Hair follicle dermal papilla cell (primary cell): ENCODE data around the gene DLX2.

- CAGE, long polyA plus RNA: no peak
Measured at GRCh38 chr2:169072037-169072474, 2.7 kb downstream of the DHRS9 start.

GRCh38 chr2:169717209-169717614 is 16.4 kb upstream of the KLHL23 start:
- CAGE, long polyA plus RNA: no peak

DNA sequence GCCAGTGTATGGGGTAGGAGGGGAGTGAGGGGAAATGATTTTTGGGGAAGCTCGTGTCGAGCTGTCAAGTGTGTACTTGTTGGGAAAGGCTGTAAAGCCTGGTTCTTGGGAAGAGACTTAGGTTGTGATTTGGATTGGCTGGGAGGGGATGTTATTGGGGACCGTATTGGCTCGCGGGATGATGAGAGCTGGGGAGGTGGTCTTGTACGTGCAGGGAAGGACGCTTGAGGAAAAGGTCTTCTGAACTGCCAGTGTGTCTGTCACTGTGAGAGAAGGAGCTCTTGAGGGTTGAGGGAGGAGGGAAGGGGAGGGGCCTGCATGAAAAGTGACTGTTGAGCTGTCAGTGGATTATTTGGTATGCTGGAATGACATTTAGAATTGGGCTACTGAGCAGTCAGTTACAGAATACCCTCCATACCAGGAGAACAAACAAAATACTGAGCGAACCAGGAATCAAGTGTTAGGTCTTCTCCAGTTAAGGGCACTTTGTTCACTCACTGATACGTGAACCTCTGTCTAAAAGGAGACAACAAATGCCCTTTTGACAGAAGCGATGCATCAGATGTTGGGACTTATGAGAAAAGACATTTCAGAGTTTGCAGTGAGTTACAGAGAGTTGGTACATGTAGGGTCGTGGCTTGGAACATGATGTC is 1.2 kb downstream of the UBR3 start:
- CAGE, long polyA plus RNA: no peak

GRCh38 chr2:170086943-170087788 is 90.8 kb upstream of the MYO3B start:
- CAGE, long polyA plus RNA: no peak

GRCh38 chr2:170500822-170501196 is 214.3 kb upstream of the SP5 start:
- CAGE, long polyA plus RNA: no peak

DNA sequence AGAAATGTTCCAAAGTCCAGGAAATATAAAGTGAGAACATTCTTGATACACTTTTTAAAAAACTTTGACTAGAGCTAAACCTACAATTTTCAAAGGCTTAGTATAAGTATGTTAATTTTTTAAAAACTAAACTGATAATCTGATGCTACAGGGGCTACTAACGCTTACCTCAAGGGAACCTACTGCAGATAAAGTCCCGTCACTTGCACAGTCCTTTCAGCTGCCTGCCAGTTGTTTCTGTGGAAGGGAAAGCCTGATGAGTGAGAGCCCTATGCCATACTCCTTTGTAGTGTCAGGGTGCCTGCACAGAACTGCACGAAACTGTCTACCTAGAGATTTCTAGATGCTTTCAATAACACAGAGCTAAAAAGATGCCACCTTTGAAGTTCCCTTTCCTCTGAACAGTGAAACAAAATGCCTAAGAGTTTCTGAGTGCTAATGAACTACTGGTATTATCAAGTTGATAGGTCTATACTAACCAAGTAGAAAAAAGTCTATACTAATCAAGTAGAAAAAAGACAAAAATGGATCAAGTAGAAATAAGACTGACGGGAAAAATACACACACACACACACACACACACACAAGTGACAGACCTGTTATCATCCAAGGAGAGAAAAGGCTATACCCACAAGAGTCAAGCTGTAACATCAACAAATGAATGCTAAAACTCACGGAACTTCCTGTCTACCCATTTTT is 79.1 kb downstream of the TLK1 start:
- CAGE, long polyA plus RNA: no peak

- CAGE, long polyA plus RNA: no peak
Measured at GRCh38 chr2:171521337-171521731, 940 bp upstream of the CYBRD1 start.

GRCh38 chr2:171553622-171554339 is 31.5 kb downstream of the CYBRD1 start:
- CAGE, long polyA plus RNA: no peak

DNA sequence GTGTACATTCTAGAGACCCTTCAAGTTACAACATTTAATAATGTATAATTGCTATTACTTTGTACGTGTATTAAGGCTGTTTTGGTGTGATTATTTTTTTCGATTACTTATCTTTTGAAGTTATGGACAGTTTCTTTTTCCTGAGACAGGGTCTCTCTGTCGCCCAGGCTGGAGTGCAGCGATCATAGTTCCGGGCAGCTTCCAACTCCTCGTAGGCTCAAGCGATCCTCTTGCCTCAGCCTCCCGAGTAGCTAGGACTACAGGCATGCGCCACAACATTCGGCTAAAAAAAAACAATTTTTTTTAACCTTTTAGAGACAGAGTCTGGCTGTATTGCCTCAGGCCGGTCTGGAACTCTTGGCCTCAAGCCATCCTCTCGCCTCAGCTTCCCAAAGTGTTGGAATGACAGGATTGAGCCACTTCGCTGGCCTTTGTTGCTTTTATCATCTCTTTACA is 912 bp downstream of the HAT1 start:
- CAGE, long polyA plus RNA: no peak

DNA sequence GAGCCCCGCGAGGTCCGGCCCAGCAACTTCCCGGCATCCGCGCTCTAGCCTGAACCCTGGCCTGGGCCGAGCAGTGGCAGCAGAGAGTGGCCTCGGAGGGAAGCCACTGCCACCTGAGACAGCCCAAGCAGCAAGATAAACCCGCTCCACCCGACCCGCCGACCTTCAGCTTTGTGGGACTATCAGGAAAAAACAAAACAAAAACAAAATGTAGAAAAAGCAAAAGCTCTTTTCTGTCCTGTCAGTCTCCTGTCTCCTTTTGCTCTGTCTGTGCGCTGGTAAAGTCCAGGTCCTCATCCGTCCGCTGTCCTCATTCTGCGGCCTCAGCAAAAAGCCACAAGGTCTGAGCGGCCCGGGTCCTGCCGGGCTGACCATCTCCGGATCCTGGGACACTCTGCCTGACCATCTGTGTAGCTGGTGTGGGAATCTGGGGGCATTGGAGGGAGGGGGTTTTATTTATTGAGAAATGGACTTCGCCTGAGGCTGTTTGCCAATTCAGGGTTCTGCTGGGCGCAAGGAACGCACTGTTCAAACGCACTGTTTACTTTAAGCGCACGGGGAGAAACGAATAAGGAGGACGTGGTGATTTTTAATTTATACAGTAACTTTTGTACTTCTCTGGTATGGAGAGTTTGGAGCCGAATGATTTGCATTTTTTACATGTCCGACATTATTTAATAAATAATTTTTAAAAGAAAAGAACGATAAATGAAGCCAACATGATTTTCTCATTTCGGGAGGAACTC is 3.3 kb downstream of the DLX1 start:
- CAGE, long polyA plus RNA: no peak

- CAGE, long polyA plus RNA: no peak
Measured at GRCh38 chr2:172102084-172103423, at the start of gene DLX2. Gene DLX2, minus strand, starts transcription at chr2:172102900.

GRCh38 chr2:172280636-172281190 is 146.7 kb upstream of the ITGA6 start:
- CAGE, long polyA plus RNA: no peak

- CAGE, long polyA plus RNA: no peak
Measured at GRCh38 chr2:172287525-172288078, 139.8 kb upstream of the ITGA6 start.

DNA sequence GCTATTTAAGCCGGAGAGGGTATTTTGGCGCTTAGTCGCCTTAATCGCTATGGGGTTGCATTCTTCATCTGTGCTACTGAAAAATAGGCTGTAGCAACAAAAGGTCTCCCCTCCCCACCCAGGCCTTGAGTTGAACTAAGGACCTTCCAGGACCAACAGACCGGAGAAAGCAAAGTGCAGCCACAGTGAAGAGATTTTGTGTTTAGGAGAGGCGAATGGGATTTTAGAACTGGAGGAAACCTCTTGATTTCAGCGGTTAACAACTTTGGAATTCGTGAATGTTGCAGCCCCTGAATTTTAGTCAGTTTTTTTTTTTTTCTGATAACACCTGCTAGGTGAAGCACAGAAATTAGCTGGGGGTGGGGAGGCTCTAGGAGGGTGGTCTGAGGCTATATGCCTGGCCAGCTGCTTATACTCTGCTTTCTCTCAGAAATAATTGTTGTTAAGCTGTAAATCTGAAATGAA is 1.5 kb downstream of the ITGA6 start:
- CAGE, long polyA plus RNA: no peak

GRCh38 chr2:172438242-172438436 is 10.8 kb downstream of the ITGA6 start:
- CAGE, long polyA plus RNA: no peak

- CAGE, long polyA plus RNA: no peak
Measured at GRCh38 chr2:173028623-173029046, 47.0 kb upstream of the MAP3K20 start.

- CAGE, long polyA plus RNA: no peak
Measured at GRCh38 chr2:173075058-173075607, 513 bp upstream of the MAP3K20 start.

DNA sequence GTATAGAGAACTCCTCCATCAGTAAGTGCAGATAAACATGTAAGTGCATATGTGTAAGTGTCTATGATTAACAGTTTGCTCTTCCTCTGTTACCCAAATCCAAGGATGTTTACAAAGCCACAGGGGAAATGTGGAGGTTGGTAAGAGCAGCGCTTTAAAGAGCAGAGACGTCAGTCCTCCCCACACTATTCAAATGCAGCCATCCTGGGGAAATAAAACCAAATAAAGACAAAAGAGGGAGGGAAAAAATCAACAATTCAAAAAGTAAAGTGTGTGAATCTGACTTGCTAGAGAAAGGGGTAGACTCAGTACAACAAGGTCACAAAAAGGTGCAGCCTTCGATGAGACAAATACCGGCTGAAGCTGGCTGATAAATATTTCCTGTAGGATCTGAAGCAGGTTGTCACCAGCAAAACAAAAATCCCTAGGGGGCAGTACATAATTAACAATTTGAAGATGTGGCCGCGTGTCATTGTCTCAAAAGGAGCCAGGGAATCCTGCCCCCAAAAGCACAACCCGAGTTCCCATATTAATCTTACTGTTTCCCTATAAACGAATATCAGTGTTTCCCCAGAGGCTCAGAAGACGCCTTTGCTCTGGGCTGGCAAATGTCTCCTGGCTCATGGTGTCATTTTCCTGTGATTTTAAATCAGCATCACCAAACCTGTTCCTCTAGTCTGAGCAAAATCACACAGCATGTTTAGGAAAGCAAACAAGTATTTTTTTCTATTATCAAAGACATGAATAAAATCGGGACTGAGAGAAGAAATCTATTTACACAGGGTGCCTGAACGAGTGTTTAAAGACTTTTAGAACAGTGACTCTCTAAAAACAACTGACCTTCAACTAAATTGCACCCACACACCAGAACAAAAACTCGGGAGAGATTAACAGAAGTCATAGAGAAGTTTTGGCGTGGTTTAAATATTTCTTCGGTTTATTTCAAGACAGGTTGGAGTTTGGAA is 216.7 kb downstream of the CDCA7 start:
- CAGE, long polyA plus RNA: no peak

DNA sequence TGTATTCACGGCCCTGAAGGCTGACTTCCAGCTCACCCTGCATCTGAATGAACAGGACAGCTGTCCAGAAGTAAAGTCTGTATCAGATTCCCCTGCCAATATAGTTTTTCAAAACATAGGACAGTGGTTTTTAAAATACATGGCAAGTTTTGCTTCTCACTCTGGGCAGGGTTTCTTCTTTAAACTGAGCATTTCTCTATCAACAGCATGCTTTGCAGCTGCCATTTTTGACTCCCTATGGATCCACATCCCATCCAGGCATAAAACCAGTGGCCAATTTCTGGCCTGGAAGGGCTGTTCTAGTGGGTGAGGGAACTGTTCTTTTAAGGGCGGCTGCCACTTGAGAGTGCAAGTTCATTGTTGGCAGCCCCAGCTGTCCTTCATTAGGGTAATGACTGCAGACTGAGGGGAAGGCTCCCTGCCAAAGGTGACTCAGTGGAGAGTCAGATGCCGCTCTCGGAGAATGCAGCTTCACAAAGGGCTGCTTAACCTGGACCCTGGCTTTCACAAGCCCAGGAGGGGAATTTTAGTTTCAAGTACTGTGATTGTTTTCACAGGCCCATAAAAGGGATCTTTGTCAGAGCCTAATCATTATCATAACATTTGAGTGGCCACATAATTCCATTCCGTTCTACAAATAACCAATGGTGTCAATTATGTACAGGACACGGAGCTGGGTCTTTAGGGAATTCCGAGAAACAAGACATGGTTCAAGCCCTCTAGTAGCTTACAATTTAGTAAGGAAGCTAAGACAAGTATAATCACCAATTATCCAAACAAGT is 235.6 kb downstream of the CDCA7 start:
- CAGE, long polyA plus RNA: no peak

DNA sequence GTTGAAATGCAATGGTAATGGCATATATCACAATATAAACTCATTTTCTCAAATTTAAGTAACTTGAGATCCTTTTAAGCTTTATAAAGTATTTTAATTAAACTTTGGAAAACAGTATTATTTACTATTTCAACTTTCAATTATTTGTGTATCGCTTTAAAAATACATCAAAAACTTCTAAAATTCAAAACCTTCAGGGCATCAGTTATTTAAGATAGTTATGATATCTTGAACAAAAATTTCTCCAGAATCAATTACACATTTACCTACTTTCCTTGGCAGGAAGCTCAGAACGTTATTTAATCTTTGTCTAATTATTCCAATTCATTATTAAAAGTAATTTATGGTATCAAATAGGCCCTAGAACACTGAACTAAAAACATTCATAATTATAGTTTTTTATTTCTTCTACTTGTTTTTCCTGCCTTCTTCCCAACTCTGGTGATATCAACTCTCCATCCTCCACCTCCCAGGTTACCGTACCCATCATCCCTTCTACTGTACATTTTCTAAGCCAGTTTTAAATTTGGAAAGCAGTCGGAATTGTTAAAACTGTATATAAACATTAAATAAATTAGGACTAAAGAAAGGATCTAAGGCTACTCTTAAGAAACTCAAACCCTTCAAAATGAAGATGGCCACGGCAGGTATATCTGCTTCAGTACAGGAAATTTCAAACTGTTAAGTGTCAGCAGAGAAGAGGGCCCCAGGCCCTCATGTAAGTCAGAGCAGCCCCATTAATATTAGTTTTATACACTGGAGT is 37.4 kb downstream of the SP3 start:
- CAGE, long polyA plus RNA: no peak